ENCODE results near the gene HBEGF.

- PRO-cap = no peak
Measured at GRCh38 chr5:139666550-139667618, 18.7 kb downstream of the CXXC5 start.

DNA sequence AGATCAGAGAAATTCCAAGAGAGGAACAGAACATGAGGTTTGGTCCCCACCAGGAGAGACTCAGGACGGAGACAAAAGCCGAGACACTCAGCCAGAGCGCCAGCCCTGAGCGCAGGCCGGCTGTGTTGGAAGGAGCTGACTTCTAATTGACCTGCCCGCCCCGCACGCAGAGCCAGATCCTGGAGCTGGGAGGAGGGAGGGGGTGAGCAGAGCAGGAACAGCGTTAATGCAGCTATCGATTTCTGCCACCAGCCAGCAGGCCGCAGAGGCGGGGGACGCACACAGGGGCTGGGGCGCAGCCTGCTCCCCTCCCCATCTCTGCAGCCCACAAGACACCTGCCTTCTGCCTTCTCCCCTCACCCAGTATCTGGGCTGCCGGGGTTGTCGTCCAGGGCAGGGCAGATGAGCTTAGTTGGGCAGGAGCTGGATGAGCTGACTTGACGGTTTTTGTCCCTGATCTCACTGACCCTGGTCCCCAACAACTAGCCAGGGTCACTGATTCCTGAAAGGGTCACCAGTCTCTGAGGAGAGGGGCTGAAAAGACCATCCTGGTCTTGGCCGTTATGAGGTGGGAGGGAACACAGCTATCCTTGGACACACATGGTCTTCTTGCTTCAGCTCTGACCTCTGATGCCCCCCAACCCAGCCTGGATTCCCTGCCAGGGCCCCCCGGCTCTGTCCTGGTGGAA, 29.7 kb downstream of the CXXC5 start:
- PRO-cap = no peak

DNA sequence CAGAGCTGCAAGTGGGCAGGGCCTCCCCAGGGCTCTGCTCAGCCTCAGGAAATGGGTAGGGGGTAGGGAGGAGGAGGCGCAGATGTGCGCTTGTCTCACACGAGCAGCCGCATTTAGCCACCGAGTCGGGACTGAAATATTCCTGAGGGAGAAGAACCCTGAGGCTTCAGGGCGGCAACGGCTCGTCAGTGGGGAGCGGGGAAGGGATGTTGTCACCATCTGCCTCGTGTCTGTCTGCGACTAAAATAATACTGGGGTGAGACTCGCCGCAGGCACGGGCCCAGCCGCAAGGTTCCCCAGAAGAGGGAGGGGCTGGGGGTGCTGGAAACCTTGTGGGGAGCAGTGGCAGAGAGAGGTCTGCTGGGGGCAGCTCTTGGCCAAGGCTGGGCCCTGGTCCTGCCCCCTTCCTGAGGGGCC, 55.3 kb upstream of the PSD2 start:
- PRO-cap = no peak

DNA sequence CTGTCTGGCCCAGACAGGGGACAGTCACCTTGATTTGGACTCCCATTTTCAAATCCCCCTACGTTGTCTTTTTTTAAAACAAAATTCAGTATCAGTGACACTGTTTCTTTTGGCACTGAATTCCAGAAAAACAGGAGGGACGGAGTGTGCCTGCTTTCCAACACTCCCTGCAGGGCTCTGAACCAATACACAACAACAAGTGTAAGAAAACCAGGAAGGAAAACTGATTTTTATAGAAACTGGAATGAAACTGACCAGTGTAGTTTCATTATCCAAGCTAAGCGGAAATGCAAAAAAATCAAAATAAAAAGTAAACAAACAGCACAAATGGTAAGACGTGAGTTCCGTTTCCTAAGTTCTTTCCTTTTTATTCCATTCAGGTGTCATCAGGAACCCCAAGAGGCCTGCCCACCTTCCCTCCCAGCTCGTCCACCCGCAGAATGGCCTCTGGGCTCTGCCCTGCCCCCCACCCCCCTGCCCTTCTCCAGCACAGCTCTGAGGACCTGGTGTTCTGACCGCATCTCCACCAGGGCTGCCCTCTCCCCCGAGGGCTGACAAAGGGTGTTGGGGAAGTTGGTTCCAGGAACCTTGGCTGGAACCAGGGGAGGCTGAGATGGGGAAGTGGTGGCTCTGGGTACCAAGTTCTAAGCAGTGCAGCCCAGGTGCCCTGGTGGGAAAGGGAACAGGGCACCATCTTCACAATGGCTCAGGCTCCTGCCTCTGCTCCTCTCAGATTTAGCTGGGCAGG, 73.6 kb downstream of the PSD2 start:
- PRO-cap = no peak

GRCh38 chr5:140041617-140042517, 1.2 kb downstream of the NRG2 start:
- PRO-cap = no peak

DNA sequence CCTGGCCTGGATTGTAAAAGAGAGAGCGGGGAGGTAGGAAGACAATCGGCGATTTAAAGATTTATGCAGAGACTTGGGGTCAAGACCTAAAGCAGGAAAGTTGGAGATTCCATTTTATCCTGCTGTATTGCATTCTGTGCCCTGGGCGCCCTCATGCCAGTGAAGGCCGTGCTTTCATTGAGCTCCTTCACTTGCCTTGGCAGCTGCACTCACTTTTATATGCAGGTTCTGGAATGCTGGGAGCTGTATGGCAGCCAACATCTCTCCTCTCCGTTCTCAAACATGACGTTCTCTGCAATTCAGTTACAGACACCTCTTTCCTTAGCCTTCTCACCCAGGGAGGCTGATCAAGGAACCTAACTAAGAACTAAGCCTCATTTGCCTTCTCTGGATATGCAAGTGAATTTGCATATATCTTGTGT, 29.4 kb upstream of the PURA start:
- PRO-cap = no peak

- PRO-cap = no peak
Measured at GRCh38 chr5:140106760-140107029, 7.2 kb upstream of the PURA start.

DNA sequence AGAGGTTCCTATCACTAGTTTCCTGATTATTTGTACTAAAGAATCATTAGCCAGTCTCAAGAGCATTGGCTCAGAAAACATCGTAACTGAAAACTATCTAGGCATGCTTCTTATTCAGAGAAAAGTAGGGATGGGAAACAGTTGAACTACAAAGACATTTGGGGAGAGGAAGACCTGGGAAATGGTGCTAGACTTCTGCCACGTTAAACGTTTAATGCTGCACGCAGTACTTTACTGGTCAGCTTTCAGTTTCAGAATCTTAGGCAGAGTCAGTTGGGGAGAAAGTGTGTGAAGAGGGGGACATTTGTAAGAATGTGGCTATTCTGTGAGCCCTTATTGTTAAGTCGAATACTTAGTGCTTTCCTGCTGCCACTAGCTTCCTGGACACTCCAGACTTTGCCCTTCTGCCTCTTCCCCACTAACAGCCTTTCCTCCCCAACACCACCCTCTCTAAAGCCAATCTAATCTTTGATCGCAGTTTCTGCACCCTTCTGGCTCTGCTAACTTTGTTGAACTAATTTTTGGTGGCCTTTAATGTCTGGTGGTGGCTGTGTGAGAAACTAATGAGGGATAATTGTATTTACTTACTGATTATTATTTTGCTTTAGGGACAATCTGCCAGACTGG, 6.0 kb downstream of the CYSTM1 start:
- PRO-cap = no peak

GRCh38 chr5:140267537-140267894, 35.4 kb downstream of the PFDN1 start:
- PRO-cap = no peak

DNA sequence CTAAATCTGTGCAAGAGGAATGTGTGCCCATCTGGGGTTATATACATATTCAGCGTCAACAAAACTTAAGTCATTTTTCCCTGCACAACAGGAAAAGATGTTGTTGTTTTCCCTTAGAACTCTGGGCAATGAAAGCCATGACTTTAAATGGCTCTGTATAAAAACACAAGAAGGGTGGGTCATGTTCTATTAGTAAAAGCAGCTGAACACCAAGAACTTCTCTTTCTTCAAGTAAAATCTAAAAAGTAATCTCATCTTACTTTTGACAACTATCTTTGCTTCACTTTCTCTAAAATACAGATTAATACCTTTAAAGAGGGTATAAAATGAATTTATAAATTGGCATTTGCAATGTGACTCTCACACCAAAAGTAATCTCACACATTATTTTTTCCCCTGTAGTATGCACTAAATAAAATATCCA, 9.1 kb downstream of the PFDN1 start:
- PRO-cap = no peak

DNA sequence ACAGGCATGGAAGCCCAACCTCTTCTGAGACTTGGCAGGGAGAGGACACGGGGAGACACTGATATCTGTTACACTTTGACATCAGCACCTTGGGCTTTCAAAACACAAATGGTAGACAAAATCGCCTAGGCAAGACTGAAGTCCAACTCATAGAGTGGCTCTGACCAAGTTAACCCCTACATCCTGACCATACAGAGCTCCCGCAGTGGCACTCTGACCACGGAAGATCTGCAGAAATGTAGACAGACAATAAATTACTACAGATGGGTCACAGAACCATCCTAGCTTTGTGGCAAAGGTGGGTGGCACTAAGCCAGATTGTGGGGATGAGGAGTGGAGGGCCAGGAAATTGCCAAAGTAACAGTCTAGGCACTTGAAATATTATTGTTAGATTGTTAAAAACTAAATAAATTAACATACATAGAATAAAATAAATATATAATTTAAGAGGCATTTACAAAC, 13.1 kb downstream of the HBEGF start:
- PRO-cap = no peak

- PRO-cap = bidirectional peak, plus-strand start at chr5:140346065, minus-strand start at chr5:140346086; bidirectional peak, plus-strand start at chr5:140346787, minus-strand start at chr5:140346603
Measured at GRCh38 chr5:140345711-140347200, at the start of gene HBEGF. Gene HBEGF (minus strand): TSS chr5:140346603.

DNA sequence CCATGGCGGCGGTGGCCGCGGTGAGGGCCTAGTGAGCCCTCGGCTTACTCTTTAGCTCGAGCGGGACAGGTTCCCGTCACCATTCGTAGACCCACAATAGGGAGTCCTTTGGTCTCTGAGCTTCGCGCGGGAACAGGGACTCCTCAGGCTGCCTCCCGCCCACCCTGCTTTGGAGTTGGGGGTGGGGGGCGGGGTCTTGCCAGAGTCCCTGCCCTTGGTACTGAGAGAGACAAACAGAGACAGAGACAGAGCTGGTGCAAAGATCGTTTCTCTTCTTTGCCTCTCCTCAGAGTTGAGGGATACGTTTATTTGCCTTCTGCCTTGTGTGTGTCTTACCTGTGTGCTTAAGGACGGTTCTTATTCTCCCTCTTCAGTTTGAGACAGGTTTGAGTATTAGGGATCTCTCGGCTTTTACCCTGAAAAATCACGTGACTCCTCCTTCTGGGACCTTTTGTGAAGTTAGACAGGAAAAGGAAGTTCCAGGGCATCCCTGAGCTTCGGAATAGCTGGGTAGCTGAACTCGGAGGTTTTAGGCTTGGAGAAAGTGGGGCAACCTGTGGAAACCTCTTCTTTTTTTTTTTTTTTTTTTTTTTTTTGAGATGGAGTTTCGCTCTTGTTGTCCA, 873 bp downstream of the ANKHD1 start:
- PRO-cap = bidirectional peak, plus-strand start at position 223 of the sequence, minus-strand start at position 171 of the sequence

- PRO-cap = no peak
Measured at GRCh38 chr5:140515298-140515633, 32.2 kb upstream of the EIF4EBP3 start.

DNA sequence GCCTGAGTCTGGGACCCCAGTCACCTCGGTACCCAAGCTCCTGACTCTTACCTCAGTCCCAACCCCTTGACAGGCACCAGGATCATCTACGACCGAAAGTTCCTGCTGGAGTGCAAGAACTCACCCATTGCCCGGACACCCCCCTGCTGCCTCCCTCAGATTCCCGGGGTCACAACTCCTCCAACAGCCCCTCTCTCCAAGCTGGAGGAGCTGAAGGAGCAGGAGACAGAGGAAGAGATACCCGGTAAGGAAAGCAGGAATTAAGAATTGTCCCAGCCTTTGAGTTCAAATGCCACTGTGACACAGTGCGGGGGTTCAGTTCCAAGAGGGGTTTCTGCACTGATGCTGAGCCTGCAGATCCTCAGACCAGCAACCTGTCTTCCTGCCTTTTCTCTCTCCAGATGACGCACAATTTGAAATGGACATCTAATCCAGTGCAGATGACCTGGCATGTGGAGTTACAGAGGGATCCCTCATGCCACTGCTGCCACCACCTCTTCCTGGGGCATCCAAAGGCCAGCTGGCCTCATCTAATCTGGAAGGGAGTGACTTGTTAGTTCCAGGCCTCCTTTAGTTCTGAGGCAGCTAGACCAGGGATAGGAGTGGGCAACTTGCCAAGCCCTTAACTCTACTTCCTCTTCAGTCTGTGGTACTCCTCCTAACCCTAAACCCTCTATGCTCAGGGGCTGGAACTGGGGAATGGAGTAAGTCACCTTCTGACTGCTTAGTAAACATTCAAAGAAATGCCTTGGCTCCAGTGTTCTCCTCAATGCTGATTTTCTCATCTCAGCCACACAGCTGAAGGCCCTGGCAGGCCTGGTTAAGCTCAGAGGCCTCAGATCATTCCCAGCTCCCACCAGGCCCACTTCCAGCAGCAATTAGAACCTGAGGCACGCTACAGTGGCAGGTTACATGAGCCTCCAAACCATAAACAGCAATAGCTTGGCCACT, 1.6 kb downstream of the EIF4EBP3 start:
- PRO-cap = no peak

GRCh38 chr5:140561309-140562655, 2.6 kb downstream of the APBB3 start:
- PRO-cap = no peak

GRCh38 chr5:140568023-140568791, 3.6 kb downstream of the SLC35A4 start:
- PRO-cap = no peak

DNA sequence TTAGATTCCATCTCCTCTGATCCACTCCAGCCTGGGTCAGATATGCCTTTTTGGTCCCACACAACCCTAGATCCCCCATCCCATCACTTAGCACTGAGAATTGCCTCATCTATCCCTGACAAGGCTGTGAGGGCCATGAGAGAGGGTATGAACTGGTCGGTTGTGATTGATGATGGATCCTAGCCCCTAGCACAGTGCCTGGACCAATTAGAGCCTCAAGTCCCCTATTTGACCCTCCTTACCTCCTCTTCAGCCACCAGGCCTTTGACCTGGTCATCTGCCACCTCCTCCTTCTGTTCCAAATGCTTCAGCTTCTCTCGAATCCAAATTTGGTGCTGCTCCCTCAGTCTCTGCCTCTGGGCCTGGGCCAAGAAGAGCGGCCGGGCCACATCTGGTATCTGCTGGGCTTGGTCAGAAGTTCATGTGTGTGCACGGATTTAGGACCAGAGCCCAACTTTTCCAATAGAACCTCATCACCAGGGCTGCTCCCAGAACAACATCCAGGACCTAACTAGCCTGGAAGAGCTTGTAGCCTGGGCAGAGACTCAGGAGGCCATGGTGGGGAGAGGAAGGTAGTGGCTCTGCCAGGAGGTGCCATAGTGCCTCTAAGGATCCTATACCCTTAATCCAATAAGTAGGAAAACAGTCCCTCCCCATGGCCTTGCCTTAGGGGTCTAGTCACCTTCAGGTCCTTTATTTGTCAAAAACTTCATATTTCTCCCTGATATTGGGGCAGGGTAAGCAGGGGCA, 6.5 kb downstream of the SLC35A4 start:
- PRO-cap = no peak

GRCh38 chr5:140588365-140588564, 23.6 kb downstream of the SLC35A4 start:
- PRO-cap = no peak

DNA sequence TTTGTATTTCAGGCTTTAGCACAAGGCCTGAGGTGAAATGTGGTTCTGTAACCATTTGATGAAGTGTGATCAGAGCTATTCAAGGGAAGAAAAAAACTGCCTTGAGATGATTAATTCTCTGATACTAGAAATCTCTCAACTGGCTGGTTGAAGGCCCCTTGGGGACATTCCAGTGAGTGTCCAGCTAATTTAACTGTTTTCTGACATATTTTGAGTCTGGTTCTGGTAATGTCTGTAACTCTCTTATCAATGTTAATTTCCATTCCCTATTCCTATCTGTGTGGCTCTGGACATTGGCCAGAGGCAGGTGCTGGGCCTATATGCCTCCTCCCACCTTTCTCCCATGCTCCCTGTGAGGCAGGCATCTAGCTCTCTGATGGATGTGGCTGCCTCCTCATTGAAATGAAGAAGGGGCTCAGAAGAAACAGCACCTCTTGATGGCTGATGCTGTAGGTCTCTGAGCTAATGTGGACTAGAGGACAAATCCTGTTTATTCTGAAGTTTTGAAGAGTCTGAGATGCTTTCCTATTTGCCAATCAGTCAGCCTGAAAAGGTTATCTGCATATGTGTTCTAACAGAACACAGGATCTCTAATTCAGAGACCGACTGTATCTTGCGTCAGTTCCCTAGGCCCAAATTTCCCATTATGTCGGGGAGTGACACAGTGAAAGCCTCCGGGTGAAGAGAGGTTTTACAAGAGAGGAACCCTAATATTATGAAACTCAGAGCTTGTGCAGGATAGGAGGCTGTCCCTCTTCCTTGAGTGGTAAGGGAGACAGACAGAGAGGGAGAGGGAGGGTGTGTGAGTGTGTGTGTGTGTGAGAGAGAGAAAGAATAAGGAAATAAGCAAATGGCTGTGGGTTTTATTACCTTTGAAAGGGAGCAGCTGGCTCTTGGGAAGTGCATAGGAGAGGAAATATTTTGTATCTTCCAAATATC, 2.2 kb downstream of the CD14 start:
- PRO-cap = no peak